Suprapubic skin (tissue), 4 donors: Measurements from ENCODE around the gene TBC1D30.

- PRO-cap = no peak
- RAMPAGE, long total RNA, 4 experiments = no peak in any of the 4 experiments
Observed at GRCh38 chr12:62478542-62479019, 12.0 kb downstream of the MON2 start.

- PRO-cap = no peak
- RAMPAGE, long total RNA, 4 experiments = no peak in any of the 4 experiments
Observed at GRCh38 chr12:62487976-62488328, 21.3 kb downstream of the MON2 start.

DNA sequence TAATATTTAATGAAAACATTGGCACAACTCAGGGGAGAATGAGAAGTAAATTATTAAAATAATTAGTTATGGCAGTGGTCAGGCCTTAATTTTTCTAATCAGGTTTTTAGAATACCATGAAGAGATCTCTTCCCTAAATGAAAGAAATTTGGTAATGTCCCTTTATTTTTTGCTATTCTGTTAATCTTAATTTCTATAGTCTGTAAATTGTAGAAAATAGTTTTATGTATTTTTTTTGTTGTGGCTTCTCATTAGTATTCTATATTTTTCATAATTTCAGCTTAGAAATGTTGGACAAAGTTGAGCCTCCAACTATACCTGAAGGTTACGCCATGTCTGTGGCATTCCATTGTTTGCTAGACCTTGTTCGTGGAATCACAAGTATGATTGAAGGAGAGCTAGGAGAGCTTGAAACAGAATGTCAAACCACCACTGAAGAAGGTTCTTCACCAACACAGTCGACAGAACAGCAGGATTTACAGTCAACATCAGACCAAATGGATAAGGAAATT is 65.6 kb downstream of the MON2 start:
- PRO-cap = no peak
- RAMPAGE, long total RNA, 4 experiments = no peak in any of the 4 experiments

- PRO-cap = no peak
- RAMPAGE, long total RNA, 4 experiments = no peak in any of the 4 experiments
Observed at GRCh38 chr12:62632418-62633223, 166.0 kb downstream of the MON2 start.

DNA sequence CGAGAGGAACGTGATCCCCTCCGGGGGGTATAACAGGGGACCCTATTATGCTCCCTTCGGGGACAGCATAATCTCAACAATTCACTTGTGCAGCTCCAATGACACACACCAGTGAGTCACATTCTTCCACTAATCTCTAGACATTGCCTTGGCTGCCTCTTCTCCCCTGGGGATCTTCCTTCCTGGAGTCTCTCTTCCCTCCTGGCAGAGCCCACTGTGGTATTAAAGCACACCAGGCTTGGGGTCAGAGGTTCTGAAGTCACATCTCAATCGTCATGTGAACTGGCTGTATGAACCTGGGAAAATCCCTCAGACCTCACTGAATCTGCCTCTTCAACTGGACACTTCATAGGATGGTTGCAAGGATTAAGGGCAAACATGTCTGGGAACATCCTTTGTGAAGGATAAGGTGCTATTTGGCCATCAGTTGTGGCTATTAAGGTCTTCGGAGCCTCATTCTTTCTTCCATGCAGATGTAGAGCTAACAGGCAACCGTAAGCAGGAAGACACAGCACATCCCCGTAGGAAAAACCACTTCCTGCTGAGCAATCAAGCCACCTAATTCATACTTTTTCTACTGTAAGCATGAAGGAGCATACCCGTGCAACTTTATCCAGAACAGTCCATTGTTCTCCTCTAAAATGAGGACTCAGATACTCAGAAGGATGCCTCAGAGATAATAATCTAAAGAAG is 232.2 kb downstream of the PPM1H start:
- PRO-cap = no peak
- RAMPAGE, long total RNA, 4 experiments = no peak in any of the 4 experiments

DNA sequence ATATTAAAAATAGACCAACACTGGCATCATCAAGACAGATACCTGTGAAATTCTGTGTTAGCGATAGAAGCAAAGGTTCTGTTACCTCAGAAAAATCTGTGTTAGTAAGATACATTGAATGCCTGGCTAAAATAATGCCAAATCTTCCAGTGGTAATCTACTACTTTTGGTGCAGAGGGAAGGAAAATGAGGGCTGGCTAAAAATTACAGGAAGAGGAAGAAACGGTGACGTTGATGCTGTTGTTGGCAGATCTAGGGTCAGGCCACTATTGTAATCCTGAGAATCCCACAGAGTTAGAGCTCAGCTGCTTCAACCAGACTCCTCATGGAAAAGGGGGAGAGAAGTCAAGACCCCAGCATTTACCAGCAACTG is 145.2 kb downstream of the PPM1H start:
- PRO-cap = no peak
- RAMPAGE, long total RNA, 4 experiments = no peak in any of the 4 experiments

GRCh38 chr12:63152076-63152470 is 1.1 kb upstream of the AVPR1A start:
- PRO-cap = no peak
- RAMPAGE, long total RNA, 4 experiments = no peak in any of the 4 experiments

DNA sequence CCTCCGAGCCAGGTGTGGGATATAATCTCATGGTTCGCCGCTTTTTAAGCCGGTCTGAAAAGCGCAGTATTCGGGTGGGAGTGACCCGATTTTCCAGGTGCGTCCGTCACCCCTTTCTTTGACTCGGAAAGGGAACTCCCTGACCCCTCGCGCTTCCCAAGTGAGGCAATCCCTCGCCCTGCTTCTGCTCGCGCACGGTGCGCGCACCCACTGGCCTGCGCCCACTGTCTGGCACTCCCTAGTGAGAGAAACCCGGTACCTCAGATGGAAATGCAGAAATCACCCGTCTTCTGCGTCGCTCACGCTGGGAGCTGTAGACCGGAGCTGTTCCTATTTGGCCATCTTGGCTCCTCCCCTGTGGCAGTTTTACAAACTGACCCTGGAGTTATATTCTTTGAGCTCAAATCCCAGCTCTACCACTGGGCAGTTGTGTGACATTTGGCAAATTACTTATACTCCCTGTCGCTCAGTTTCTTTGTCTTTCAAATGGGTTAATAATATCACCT is 71.0 kb upstream of the KICS2 start:
- PRO-cap = no peak
- RAMPAGE, long total RNA, 4 experiments = no peak in any of the 4 experiments

DNA sequence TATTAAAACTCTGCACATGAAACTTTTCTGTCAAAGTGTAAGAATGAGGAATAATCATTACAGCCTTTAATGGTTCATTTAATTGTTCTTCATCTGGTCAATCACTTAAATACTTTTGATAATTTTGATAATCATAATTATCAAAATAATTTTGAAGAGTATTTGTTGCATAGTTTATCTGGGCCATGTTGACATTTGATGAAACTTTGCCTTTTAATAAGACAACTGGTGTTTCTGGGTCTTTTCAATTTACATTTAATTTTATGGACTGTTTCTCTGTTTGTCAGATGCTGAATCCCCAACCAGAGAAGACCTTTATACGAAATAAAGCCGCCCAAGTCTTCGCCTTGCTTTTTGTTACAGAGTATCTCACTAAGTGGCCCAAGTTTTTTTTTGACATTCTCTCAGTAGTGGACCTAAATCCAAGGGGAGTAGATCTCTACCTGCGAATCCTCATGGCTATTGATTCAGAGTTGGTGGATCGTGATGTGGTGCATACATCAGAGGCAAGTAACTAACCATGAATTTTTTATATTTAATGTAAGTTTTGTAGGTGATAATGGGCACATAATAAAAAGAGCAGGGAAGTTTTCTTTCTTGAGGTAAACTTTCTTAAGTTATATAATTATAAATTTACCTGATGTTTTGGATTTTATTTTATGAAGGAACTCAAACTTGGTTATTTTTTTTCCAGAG is 14.5 kb downstream of the XPOT start:
- PRO-cap = no peak
- RAMPAGE, long total RNA, 4 experiments = no peak in any of the 4 experiments

GRCh38 chr12:64608801-64609777 is 1.2 kb upstream of the RASSF3 start:
- PRO-cap = no peak
- RAMPAGE, long total RNA, 4 experiments = no peak in any of the 4 experiments

DNA sequence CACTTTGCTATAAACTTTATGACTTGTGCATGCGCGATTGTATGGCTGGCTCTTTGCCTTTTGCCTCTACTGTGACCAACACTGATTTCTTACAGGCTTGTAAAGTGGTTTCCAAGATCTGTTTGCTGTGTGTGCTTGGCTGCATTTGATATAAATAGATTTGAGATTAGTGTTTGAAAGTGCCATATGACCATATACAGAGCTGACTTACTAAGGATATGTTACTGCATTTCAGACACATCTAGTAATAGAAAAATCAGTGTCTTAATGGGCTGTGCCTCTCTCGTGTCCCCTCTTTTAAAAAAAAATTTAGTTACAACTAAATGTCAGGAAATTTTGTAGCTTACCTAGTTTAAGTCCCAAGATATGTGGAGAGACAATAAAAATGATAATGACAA is 40.6 kb downstream of the RASSF3 start:
- PRO-cap = no peak
- RAMPAGE, long total RNA, 4 experiments = no peak in any of the 4 experiments

DNA sequence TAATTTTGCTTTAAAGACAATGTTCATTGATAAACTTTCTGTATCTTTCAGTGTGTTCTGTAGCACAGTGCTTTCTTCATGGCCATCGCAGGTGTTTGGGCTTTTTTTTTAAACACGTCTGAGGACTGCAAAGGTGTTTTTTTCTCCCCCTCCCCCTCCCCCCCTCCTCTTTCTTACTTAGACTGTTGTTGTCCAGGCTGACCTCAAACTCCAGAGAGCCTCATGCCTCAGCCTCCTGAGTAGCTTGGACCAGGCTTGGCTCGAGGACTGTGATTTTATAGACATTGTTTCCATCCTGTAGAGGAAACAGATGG is 41.9 kb downstream of the RASSF3 start:
- PRO-cap = no peak
- RAMPAGE, long total RNA, 4 experiments = no peak in any of the 4 experiments

DNA sequence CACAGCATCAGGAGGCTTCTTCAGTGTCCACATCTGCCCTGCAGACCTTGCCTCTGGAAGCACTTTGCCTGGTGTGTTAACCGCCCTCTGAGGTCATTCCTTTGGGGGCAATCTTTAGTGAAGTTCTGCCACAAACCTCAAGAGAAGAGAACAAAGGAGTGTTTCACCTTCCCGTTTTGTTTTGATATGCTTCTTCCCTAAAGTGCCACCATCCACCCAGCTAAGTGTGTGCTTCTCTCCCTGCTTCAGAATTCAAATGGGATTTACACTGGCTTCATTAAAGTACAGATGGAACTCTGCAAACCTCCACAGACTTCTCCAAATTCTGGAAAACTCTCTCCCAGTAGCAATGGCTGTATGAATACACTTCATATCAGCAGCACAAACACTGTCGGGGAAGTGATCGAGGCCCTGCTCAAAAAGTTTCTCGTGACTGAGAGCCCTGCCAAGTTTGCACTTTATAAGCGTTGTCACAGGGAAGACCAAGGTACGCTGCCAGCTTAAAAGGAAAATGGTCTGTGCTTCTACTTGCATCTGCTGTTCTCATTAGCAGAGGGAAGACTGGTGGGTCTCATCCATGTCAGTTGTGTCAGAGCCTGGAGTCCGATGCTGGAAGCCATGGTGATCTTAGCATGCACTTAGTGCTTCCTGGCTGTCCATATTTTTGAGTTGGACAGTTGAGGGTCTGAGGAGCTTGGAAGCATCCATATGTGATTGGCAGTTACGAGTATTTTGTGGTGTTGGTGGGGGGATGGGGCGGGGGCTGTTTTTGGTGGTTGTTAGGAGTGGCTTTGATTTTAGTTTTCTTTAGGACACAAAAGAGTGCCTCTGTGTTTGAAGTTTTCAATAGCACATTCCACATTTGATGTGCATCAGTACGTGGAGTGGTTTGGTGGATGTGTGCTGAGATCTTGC is 71.0 kb downstream of the GNS start:
- PRO-cap = no peak
- RAMPAGE, long total RNA, 4 experiments = no peak in any of the 4 experiments

DNA sequence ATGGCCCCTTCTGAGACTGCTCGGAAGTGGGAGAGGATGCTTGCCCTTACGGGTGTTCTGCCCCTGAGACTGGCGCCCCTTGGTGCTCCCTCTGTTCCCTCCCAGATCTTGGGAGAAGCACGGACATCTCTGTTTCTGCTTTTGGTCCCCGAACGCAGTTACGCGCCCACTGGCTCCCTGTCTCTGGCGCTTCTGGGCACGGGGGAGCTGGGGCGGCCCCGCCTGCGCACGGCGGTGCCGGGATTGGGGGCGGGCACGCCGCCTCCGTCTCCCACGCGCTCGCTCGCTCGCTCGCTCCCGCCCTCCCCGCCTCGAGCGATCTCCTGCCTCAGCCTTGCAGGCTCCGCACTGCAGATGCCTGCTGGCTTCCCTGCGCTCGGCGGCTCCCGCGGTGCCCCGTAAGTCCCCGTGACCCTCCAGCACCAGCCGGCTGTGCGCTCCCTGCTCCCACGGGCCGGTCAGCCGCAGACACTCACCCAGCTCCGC is at the start of gene TBC1D30:
TSS of gene TBC1D30 (plus strand) at position 331 of the 486 bp plus-strand sequence.
- PRO-cap = no peak
- RAMPAGE, long total RNA, 4 experiments = no peak in any of the 4 experiments

GRCh38 chr12:65603350-65604053 is 220.8 kb upstream of the HMGA2 start:
- PRO-cap = no peak
- RAMPAGE, long total RNA, 4 experiments = no peak in any of the 4 experiments

DNA sequence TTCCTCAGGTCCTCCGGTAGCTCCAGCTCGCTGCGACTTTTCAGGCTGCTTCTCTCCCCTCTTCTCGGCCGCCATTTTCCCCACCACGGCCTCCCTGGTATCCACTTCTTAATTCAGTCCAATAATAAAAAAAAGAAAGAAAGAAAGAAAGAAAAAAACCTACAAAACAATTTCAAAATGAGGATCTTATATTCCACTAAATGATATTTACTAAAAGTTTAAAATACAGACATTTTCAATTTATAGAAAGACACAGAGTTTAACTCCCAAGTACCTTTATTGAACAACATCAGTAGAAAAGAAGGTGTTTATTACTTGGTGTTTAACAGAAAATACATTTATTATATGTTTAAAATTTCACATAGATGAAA is 177.9 kb upstream of the HMGA2 start:
- PRO-cap = no peak
- RAMPAGE, long total RNA, 4 experiments = no peak in any of the 4 experiments

GRCh38 chr12:67068470-67069477 is 200.4 kb upstream of the CAND1 start:
- PRO-cap = bidirectional peak, plus-strand start at chr12:67068947, minus-strand start at chr12:67068847
- RAMPAGE, long total RNA, 4 experiments = no peak in any of the 4 experiments

DNA sequence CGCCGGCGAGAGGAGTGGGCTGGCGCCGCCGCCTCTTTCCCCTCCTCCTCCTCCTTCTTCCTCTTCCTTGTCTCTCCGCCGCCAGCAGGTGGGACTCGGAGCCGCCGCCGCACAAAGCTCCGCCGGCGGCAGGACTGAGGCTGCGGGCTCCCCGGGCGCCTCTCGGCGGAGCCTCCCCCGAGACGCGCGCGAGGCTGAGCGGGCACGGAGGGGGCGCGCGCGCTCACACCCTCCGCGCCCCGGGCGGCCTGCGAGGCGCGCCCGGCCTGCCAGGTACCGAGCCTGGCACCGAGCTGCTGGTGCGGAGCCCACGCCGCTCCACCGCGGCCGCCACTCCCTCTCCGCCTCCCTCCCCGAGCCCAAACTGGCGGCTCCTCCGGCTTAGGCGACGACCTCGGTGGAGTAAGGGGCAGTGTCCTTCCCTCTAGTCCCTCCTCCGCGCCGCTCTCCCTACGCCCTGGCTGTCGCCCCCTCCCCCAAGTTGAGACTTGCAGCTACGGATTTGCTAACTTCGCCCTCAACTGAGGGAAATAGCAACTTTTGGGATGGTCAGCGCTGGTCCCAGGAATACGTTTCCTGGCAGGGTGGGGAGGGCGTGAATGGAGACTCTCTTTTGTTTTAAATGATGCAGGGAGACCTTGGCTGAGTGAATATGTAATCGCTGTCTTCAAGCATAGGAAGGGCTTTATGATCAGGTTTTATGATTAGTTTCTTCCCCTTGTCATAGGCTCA is 199.5 kb upstream of the CAND1 start:
- PRO-cap = bidirectional peak, plus-strand start at position 231 of the sequence, minus-strand start at position 59 of the sequence; unidirectional peak, minus-strand start at position 268 of the sequence; unidirectional peak, minus-strand start at position 366 of the sequence
- RAMPAGE, long total RNA, 4 experiments = no peak in any of the 4 experiments

DNA sequence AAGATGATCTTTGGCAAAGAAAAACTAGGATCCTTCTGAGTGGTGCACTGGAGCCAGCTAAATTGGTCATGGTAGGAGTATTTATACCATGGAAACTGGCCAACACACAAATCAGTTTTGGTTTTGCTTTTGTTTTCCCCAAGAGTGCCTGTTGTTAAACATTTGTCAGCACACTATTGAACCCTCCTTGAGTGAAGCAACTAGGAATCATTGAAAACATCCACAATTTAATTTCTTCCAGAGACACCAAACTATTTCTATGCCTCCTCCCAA is 55.9 kb upstream of the DYRK2 start:
- PRO-cap = no peak
- RAMPAGE, long total RNA, 4 experiments = no peak in any of the 4 experiments

GRCh38 chr12:67648858-67649460 is 414 bp downstream of the DYRK2 start:
- PRO-cap = unidirectional peak, minus-strand start at chr12:67649111
- RAMPAGE, long total RNA, 4 experiments = no peak in any of the 4 experiments